Cardiac atrium fibroblast (primary cell): ENCODE measurements around the genes TNFRSF4, ACAP3, DVL1 and VWA1.

DNA sequence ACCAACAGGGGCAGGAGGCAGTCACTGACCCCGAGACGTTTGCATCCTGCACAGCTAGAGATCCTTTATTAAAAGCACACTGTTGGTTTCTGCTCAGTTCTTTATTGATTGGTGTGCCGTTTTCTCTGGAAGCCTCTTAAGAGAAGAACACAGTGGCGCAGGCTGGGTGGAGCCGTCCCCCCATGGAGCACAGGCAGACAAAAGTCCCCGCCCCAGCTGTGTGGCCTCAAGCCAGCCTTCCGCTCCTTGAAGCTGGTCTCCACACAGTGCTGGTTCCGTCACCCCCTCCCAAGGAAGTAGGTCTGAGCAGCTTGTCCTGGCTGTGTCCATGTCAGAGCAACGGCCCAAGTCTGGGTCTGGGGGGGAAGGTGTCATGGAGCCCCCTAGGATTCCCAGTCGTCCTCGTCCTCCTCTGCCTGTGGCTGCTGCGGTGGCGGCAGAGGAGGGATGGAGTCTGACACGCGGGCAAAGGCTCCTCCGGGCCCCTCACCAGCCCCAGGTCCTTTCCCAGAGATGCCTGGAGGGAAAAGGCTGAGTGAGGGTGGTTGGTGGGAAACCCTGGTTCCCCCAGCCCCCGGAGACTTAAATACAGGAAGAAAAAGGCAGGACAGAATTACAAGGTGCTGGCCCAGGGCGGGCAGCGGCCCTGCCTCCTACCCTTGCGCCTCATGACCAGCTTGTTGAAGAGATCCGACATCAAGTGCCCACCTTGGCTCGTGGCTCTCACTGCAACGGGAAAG, 119.8 kb downstream of the OR4F5 start:
- RAMPAGE, long total RNA = no peak

GRCh38 chr1:778556-779441, 92.3 kb upstream of the OR4F16 start:
- RAMPAGE, long total RNA = start-site peak on the minus strand at chr1:778610-778647, 33 and 23 reads in 2 replicates

GRCh38 chr1:837677-838347, 85.9 kb upstream of the SAMD11 start:
- RAMPAGE, long total RNA = no peak

GRCh38 chr1:876162-876582, 47.6 kb upstream of the SAMD11 start:
- RAMPAGE, long total RNA = no peak

GRCh38 chr1:904089-904985, 19.4 kb upstream of the SAMD11 start:
- RAMPAGE, long total RNA = no peak

- RAMPAGE, long total RNA = no peak
These were observed 16.4 kb downstream of the C1orf159 start for GRCh38 chr1:1099139-1100245.

- RAMPAGE, long total RNA = no peak
These were observed at the start of gene TNFRSF4 for GRCh38 chr1:1213864-1214504. TSS of gene TNFRSF4 (minus strand) at chr1:1214153.

- RAMPAGE, long total RNA = no peak
These were observed at the start of gene ACAP3 for GRCh38 chr1:1307765-1308216. TSS of gene ACAP3 (minus strand) at chr1:1307930.

DNA sequence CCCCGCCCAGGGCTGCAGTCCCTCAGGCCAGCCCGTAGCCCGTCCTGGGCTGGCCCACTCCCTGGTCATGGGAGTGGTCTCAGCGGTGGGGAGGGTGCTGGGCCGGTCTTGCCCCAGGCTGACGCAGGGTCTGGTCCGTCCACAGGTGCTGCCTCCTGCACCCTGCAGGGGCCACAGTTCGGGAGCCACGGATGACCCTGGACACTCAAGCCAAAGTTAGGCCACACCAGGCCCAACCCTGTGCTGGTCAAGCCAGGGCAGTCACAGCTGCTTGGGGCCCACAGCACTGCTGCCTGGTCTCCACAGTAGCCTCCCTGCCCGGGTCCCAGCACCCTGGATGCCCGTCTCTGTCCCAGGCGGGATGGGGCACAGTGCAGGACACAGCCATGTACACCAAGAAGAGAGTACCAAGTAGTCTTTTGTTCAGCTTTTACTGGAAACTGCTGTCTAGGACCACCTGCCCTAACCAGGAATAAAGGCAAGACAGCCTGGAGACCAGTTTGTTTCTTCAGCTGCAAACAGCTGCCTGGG, 2.9 kb downstream of the PUSL1 start:
- RAMPAGE, long total RNA = no peak

DNA sequence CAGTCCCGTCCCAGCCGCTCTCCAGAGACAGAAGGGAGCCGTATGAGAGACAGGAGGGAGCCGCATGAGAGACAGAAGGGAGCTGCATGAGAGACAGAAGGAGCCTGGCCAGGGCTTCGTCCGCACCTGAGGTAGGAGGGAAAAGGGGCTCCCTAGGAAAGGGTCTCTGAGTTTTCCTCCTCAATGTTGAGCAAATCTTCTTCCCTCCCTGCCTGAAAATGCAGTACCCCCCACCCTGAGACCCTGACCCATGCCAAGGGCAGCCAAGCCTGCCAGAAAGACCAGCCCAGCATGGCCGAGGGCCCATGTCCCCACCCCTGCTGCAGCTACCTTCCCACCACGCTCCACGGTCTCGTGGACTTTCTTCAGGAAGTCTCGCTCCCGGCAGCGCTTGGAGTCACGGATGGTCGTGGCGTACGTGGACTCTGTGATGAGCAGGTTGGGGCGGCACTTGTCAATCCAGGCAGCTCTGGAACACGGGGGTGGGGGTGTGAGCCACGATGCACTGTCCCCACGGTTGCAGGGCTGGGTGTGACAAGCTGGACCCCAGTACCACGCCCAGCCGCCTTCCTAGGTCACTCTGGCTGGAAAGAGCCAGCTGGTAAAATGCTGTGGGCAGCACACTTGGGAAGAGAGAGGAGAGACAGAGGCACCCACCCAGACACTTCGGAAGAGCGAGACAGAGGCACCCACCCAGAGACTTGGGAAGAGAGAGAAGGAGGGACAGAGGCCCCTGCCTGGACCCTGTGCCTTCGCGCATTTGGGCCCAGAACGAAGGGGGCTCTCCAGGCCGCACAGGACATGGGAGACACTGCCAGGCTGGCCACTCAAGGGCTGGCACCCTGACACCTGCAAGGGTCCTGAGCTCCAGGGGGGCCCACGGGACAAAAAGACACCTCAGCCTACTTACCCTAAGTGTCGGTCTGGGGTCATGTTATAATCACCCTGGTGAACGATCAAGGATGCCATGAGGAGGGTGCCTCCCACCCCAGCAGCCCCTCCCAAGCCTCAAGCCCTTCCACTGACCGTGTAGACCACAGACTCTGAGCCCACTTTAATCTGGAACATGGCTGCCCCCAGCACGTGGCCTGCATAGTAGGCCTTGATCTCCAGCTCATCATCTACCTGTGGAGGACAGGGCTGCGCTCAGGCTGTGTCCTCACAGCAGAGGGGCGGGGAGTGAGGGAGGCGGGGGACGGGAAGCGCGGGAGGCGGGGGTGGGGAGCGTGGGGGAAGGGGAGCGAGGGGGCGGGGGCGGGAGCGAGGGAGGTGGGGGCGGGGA, 6.5 kb downstream of the PUSL1 start:
- RAMPAGE, long total RNA = no peak

DNA sequence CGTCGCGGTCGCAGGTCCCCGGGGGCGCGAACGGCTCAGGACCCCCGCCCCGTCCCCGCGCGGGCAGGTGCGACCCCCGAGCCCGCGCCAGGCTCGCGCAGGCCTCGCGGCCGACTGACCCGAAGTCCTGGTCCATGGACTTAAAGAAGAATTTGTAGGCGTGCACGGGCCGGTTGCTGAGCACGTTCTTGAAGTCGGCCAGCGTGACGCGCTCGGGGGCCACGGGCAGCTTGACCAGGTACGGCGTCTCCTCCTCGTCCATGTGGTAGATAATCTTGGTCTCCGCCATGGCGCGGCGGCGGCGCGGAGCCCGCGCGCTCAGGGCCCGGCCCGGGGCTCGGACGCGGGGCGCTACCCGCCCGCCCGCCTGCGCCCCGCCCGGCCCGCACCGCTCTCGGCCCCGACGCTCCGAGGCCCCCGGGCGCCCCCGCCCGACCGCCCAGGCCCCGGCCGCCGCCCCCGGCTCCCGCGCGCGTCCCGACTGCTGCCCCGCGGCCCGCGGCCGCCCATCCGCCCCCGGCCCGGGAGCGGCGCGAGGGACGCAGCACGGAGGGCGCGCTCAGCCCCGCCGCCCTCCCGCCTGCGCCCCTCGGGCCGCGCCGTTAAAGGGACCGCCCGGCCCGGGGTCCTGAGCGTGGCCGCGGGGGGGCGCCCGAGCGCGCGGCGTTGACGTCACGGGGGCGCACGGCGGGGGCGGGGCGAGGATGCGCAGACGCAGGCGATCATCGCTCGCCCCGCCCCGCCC, at the start of gene DVL1:
Gene DVL1 (minus strand): TSS at position 642 of the 745 bp plus-strand sequence.
- RAMPAGE, long total RNA = no peak

DNA sequence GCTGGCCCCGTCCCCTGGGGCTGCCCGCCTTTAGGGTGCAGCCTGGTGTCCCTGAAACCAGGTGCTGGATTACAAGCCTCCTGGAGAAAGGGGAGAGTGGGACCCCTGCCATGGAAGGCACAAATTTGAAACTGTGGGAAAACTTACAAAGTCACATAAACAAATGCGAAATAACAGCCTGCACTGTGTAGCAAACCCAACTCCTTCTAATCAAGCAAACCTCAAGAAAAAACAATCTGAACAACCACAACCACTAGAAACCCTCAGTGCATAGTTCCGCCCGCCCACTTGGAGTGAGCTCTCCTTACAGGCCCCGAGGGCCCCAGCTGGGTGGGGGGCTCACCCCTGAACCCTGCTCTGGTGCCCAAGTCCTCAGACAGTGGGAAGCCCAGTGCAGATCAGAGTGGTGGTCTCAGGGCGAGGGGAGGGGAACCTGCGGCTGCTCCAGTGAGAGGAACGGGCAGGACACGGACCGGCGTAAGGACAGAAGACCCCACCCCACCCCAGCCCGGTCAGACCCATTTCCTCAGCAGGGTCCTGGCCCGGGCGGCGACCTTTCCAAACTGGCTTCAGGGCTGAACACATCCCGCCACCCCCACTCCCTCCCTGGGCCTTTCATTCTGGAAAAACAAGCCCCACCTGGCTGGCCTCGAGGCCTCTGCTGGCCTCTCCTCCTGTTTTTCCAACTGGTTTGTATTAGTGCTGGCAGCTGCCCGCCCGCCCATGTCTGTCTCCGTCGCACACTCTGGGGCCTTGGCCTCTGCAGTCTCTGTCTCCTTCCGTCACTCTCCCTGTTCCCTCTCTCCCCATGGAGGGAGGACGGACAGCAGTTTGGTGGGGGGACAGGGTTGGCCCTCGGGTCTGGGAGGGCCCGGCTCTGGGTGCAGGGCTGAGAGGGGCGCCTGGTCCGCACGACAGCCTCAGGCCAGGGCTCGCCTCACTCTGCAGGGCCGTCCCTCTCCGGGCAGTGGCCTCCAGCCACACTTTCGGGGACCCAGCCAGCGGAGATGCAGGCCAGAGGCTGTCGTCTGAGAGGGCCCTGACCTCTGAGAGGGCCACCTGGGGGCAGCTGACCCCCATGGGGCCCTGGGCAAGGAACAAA, 1.2 kb upstream of the MXRA8 start:
- RAMPAGE, long total RNA = no peak

- RAMPAGE, long total RNA = no peak
These were observed 11.3 kb upstream of the AURKAIP1 start for GRCh38 chr1:1385936-1386983.

GRCh38 chr1:1419789-1420934, 914 bp downstream of the ANKRD65 start:
- RAMPAGE, long total RNA = no peak

- RAMPAGE, long total RNA = no peak
These were observed 1.9 kb downstream of the TMEM88B start for GRCh38 chr1:1427364-1428077.

DNA sequence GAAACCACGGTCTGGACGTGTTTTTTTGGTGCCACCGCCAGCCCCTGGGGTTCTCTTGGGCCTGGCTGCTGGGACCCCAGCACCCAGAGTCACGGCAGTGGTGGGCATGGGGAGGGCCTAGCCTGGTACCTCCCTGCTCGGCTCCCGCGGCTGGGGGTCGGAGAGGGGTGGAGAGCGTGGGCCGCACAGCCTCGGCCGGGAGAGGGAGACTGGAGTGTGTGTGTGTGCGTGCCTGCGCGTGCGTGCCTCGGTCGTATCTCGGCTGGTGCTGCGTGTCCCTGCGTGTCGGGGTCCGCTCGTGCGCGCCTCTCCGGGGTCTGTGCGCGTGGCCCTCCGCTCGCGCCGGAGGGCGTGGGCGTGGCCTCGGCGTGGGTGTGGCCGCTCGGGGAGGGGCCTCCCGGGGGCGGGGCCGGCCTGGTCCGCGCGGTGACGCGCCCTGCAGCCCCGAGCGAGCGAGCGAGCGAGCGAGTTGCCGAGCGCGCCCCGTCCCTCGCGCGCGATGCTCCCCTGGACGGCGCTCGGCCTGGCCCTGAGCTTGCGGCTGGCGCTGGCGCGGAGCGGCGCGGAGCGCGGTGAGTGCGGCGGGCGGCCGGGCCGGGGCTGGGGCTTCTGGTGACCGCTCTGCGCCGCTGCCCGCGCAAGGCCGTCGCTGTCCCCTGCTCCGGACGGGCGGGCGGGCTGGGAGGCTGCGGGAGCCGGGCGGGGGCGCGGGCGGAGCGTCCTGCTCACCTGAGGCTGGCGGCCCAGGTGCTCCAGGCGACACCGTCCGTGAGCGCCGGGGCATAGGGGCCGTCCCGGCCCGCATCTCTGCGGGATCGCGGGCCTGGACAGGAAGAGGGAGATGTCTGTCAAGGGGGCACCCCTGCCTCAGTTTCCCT, at the start of gene VWA1:
Gene VWA1 (plus strand): TSS at position 441 of the 878 bp plus-strand sequence.
- RAMPAGE, long total RNA = no peak

DNA sequence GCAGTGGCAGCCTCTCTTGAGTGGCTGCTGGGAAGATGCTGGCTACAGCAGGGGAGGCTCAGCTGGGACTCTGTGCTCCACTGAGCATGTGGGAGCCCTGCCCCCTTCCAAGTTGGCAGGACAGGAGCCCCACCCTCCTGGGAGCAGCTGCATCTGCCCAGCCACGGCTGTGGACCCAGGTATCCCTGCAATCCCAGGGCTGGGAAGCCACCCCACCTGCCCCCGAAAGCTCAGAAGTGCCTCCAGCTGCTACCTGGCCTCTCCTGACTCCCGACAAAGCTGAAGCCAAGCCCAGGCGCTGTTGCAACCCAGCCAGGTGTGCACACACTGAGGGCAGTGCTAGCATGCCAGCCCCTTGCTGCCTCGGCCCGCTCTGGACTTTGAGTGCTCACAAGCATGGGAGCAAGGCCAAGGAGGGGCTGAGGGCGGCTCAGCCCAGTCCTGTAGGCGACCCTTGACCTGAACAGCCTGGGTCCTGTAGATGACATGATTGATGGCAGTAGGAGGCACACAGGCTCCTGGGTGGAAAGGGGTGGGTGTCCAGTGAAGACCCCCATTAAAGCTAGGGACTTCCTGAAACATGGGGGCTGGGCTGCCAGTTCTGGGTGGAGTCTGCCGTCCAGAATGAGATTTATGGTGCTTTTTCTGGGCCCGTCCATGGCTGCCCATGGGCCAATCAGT, 2.8 kb upstream of the SSU72 start:
- RAMPAGE, long total RNA = no peak

GRCh38 chr1:1648211-1648651, 10.6 kb downstream of the CDK11B start:
- RAMPAGE, long total RNA = no peak

DNA sequence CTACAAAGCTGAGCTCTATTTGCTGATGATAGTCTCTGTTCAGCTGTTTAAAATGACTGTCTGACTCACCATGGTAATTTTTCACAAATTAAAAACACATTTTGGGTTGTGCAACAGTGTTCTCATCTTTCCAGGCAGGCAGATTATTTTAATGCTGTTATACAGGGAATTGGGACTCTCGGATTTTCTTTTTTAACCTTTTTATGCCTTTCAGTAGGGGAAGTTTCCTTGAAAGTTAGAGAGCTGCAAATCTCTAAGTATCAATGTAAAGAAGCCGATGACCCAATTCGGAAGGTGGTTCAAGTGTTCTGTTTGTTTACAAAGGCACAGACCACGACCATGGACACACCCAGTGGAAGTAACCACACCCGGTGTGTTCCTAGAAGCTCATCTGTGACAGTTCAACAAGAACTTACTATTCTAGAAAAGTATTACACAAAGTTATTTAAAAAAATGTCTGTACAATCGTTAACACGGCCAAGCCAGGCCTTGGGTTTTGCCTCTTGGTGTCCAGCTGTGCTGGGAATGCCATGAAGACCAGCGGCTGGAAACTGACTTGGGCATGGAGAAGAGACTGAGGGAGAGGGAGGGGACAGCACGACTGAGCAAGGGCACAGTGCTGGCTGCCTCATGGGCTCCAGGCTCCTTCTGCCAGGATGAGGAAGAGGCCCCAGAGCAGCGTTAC, 4.4 kb upstream of the CDK11A start:
- RAMPAGE, long total RNA = no peak

DNA sequence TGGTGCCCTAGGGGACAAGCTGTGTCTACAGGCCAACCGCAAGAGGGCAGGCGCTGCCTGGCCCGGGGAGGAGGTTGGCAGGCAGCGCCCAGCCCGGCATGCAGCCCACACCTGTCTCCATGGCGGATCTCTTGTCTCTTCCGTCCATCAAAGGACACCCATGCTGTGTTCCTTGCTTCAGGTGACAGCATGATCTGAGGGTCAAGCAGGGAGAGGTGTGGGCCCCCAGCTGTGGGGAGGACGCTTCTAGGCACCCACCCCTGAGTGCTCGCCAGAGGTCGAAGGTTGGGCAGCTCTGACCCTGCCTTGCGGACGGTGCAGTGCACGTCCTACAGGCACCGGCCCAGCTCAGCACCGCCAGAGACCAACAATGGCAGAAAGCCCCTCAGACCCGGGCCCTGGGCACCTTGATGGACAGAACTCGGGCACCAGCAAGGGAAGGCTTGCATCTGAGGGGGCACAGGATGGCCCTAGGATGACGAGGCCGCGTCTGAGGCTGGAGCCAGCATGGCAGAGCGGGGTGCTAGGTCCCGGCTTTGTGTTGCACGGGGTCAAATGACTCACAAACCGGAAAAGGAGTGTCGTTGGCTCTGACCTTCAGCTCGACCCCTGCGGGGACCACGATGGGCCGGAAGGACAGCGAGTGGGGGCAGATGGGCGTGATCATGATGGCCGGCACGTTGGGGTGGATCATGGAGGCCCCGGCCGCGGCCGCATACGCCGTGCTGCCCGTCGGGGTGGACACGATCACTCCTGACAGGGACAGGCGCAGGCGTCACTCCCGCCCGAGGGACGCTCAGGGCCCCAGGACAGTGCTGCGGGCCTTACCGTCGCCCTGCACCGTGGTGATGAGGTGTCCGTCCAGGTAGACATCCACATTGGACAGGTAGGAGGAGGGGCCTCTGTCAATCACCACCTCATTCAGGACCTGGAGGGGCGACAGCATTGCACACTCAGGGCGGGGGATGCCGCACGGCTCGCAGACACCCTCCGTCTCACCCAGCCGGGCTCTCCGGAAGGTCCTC, 24.5 kb downstream of the NADK start:
- RAMPAGE, long total RNA = no peak